ENCODE measurements around the gene BFAR.

GRCh38 chr16:14028092-14028714, 42.9 kb upstream of the MRTFB start:
- PRO-cap, result no peak

GRCh38 chr16:14042597-14043107, 28.5 kb upstream of the MRTFB start:
- PRO-cap, result no peak

GRCh38 chr16:14106653-14107255, 35.6 kb downstream of the MRTFB start:
- PRO-cap, result no peak

DNA sequence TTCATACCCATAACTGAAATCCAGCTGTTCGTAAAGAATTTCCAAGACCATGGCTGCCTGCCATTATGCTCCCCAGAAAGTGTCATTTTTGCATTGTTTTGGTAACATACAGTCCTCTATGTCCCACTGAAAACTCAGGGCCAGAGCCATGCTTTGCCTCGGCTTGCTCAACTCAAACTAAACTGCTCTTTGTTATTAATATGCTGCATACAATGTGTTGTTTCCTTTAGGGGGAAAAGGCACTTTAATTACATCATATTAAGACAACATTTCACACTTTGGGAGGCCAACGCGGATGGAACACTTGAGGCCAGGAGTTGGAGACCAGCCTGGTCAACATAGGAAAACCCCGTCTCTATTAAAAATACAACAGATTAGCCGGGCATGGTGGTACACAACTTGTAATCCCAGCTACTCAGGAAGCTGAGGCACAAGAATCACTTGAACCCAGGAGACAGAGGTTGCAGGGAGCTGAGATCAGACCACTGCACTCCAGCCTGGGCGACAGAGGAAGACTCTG, 132.2 kb downstream of the MRTFB start:
- PRO-cap, result no peak

GRCh38 chr16:14223110-14223798, 152.1 kb downstream of the MRTFB start:
- PRO-cap, result no peak

DNA sequence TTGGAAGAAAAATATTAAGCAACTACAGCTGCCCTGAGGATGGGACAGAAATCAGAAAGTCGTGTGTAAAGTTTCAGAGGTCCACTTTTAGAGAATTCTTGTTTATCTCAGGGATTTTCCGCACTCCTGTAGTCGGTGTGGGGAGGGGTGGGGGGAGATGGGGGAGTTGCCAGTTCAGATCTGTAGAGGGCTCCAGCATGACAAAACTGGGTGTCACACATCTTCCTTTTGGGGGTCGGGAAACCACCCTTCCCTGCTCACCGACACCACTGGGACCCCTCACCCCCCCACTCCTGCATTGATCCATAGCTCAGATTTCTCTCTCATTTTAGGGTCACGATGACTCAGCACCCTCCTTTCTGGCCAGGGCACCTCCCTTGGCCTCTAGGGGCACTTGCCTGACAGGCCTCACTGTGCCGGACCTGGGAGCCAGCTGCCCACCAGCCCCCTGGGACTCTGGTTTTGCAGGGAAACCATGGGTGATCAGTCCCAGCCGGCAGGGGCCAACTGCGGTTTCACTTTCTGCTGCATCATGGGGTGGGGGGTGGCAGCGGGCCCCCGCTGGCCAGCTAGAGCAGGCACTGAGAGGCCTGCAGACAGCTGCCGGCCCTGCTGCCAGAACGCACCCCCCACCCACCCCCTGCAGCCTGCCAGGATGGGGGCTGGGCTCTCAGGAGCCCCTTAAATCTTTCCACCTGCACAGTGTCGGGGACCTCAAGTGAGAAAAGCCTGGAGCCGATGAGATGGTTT, 239.4 kb downstream of the MRTFB start:
- PRO-cap, result no peak

GRCh38 chr16:14487611-14488083, 142.4 kb downstream of the PARN start:
- PRO-cap, result no peak

DNA sequence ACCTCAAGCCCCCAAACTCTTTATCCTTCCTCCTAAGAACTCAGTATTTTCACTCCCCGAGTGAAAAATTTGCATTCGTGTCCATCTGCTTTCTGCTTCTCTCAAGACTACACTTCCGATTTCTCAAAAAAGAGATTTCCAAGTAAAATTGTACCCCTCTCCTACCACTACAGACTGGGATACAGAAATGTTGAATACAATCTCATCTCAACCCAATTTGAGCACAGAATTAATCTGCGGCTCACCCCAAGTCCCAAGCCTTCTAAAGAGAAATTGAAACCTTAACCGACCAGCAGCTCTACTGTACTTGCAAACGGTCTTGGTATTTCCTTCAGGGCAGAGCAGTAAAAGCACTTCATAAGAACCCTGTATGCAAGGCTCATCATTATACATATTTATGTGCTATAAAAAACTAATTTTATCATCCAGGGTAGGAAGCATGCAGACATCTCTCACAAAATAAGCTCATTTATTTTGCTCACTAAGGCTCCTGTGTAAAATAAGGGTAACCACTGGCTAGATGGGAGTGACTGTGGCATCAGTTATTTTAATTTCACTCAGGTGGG, 65.2 kb downstream of the PARN start:
- PRO-cap, result no peak

GRCh38 chr16:14632513-14633161, at the start of gene BFAR:
Gene BFAR (plus strand): TSS chr16:14632951.
- PRO-cap, result bidirectional peak, plus-strand start at chr16:14632951, minus-strand start at chr16:14632728

DNA sequence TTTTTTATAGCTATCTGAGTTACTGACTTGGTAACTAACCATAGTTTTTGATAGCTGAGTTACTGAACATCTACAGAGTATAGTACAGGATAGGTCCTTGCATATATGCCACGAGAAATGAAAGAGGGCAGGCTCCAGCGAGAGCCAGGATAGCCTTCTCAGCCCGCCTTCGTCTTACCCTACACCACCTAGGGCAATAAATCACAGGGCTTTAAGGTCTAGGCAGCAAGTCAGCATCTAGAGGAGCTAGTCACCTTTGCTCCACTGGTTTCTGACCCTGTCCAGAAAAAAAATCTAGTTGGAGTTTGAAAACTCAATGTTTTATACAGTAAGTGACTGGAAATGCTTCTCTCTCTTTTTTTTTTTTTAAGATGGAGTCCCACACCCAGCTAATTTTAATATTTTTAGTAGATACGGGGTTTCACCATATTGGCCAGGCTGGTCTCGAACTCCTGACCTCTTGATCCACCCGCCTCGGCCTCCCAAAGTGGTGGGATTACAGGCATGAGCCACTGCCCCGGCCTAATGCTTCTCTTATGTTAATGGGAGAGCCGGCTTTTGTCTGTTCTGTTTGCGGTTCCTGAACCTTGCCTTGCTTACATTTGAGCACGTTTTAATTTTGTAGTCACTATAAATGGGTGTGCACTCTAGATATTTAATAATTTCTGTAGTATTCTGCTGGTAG, 2.8 kb downstream of the BFAR start:
- PRO-cap, result no peak

DNA sequence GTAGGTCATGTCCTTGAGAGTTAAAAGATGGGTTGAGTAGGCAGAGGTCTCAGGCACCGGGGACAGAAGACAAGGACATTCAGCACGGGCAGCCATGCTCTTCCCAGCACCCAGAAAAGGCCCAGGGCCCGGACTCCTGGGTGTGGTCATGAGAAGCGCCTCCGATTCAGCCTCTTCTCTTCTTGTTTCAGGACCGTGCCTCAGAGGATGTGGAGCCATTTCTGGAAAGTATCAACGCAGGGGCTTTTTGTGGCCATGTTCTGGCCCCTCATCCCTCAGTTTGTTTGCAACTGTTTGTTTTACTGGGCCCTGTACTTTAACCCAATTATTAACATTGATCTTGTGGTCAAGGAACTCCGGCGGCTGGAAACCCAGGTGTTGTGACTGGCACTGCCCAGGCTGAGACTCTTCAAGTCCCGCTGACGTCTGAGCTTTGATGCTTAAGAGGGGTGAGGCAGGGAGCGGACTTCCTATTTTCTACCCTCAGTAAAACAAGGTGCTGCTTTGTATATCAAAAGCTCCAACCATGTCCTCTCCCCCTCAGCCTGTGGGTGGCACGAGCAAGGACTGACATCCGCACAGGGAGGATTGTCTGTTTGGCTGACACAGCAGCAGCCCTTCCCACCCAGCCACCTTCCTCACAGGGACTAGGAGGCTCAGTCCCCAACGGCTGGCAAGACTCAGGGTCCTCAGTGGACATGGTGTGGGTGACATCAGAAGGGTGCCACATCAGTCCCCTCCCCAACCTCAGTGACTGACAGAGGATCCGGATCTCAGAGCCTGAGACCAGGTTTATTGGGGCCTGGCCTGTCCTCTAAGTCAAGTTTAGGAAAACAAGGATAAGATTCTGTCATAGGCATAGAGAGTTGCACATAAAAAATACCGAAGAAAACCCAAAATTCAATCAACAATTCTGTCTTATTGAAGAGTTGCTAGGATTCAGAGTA, 26.4 kb downstream of the PLA2G10 start:
- PRO-cap, result no peak

DNA sequence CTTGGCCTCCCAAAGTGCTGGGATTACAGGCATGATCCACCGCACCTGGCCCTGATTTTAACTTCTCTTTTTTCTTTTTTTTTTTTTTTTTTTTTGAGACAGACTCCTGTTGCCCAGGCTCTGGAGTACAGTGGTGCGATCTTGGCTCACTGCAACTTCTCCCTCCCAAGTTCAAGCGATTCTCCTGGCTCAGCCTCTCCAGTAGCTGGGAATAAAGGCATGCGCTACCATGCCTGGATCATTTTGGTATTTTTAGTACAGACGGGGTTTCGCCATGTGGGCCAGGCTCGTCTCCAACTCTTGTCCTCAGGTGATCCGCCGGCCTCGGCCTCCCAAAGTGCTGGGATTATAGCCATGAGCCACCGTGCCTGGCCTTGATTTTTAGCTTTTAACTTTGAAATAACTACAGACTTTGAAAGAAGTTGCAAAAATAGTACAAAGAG, 18.2 kb downstream of the NPIPA1 start:
- PRO-cap, result no peak

DNA sequence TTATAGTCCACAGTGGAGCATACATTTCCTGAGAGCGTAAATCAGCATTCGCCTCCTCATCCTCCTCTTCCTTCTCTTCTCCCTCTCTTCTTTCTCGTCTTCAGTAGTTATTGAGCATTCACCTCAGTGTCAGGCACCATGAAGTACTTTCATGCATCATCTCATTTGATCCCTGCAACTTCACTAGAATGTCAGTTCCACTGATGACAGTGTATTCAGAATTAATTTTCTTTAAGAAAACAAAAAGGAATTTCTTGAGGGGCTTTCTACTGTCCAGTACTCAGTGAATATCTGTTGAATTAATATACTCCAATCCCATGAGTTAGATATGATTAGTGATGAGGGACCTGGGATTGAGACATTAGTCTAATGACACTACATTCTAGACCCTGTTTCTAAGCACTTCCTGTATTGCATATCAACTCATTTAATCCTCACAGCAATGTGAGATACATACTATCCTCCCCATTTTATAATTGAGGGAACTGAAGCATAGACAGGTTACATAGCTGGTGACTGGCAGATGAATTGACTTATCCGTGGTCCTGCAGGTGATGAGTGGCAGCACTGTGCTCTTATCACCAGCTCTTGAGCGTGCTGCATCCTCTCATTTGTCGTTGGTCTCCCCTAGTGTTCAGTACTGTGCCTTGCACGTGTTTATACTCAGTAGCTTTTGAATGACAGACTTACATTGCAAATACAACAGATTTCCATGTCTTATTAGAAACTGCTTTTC, 33.9 kb downstream of the NTAN1 start:
- PRO-cap, result no peak

GRCh38 chr16:15032482-15032966, 23.4 kb downstream of the NTAN1 start:
- PRO-cap, result no peak

GRCh38 chr16:15127290-15127587, 33.2 kb upstream of the RRN3 start:
- PRO-cap, result no peak

GRCh38 chr16:15601263-15601900, 41.6 kb downstream of the MARF1 start:
- PRO-cap, result no peak

DNA sequence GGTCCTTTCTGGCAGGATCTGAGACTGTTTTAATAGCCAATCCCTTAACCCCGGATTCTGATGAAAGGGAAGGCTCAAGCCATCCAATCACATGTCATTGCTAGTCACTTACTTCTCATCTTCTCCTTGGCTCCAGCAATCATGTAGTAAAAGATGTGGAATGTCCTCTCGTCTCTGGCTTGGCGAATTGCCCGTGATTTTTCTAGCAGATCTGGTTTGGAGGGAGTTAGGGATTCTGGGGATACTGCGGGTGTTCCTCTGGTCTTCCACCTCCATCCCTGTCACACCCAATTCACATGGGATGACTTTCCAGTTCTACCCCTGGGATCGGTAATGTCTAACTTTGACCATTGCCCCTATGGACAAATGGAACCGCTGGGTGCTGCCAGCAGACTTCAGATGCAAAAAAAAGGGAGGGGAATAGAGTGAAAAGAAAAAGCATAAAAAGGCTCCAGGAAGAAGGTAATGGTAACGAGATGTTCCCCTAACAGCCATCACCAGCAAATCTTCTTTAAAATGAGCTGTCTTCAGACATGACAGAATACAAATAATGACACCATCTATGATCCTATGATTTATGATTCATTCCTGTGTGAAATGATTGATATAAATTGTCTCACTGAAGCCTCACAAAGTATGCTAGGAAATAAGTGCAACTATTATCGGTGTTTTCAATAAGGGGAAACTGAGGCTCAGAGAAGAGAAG, 80.7 kb downstream of the MYH11 start:
- PRO-cap, result no peak

GRCh38 chr16:15803494-15804112, 53.2 kb downstream of the MYH11 start:
- PRO-cap, result no peak

GRCh38 chr16:15829295-15830016, 27.4 kb downstream of the MYH11 start:
- PRO-cap, result no peak

- PRO-cap, result no peak
Observed at GRCh38 chr16:15908046-15908578, 19.7 kb upstream of the CEP20 start.

Measured in osteocyte (in vitro differentiated cells).